Heart (tissue), 3 donors: Measurements from ENCODE around the gene TAF1A.

GRCh38 chr1:220803958-220804360, 17.2 kb downstream of the MTARC1 start:
- RAMPAGE, long total RNA, 2 experiments = no peak in any of the 2 experiments

DNA sequence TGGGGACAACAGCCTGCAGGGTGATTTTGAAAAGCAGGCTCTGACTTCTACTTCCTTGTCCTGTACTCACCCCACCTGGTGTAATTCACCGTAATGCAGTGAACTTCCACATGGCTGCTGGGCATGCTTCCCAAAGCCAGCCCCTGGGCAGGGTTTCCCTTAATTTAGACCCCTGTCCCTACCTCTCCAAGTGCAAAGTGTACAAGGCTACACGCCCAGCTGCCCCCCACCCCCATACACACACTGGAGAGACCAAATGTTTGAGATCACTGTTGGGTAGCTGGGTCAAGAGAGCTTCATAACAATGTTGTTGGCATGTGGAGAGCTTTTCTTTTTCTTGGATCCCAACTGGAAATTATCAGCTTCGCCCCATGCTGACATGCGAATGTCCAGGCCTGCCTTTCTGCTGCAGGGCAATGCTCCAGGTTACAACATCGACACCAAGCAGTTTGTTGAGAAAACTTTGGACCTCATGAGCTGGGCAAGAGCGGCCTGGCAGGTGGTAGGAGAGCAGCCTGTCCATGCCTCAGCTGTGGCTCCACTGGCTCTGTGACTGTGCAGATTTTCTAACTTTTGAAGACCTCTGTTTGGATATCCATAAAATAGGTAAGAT, 41.3 kb downstream of the MTARC1 start:
- RAMPAGE, long total RNA, 2 experiments = no peak in any of the 2 experiments

DNA sequence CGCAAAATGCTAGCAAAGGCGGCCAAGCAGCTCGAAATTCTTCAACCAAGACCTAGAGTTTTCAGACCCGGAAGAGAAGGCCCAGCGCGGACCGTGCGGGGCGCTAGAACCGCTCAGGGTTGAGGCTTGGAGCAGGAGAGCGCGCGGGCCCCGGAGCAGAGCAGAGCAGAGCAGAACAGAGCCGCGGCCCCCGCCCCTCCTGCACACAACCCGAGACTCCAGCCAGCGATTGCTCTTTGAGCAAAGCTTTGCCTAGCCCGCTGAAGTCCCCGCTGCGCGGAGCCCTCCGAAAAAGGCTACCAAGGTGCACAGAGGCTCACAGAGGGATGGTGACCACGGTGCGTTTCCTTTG, 8.2 kb downstream of the HLX start:
- RAMPAGE, long total RNA, 2 experiments = no peak in any of the 2 experiments

DNA sequence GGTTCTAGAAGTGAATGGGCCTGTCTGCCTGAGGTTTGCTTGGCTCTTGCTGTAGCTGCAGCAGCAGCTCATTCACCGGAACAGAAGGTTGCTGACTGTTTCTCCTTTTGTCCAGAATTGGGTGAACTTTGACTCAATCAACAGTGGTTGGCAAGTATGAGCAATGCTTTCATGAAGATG, 82.7 kb downstream of the HLX start:
- RAMPAGE, long total RNA, 2 experiments = no peak in any of the 2 experiments

DNA sequence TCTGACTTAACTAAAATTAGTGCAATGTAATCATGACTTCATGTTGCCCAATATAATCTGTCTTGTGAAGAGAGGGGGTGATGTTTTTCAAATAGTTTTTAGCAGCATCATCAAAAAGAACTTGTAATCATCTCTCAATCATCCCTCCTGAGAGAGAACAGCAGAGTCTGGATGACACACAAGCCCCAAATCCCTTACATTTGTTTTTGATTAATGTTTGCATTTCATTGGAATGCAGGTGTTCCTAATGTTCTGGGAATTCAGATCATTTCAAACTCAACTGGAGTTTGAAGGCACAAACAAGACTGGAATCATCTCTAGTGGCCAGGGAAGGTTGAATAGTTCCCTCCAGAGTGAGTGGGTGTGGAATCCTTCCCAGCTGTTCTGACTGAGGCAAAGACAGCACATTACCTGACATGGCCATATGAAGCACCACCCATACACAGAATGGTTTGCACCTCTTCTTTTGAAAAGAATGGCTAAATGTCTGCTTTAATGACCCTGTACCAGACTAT, 83.0 kb downstream of the HLX start:
- RAMPAGE, long total RNA, 2 experiments = no peak in any of the 2 experiments

- RAMPAGE, long total RNA, 2 experiments = no peak in any of the 2 experiments
Observed at GRCh38 chr1:221316354-221316780, 425.5 kb downstream of the DUSP10 start.

- RAMPAGE, long total RNA, 2 experiments = no peak in any of the 2 experiments
Observed at GRCh38 chr1:221458487-221458851, 283.4 kb downstream of the DUSP10 start.

- RAMPAGE, long total RNA, 2 experiments = no peak in any of the 2 experiments
Observed at GRCh38 chr1:221826703-221827222, 84.9 kb upstream of the DUSP10 start.

DNA sequence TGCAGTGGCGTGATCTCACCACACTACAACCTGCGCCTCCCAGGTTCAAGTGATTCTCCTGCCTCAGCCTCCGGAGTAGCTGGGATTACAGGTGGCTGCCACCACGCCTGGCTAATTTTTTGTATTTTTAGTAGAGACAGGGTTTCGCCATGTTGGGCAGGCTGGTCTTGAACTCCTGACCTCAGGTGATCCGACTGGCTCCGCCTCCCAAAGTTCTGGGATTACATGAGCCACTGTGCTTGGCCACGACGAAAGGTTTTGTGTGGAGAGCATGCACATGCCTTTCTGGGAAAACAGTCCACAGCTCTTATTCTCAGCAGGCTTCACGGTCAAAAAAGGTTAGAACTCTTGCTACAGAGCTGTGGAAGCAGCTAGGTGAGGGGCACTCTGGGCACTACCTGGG, 31.0 kb downstream of the HHIPL2 start:
- RAMPAGE, long total RNA, 2 experiments = no peak in any of the 2 experiments

DNA sequence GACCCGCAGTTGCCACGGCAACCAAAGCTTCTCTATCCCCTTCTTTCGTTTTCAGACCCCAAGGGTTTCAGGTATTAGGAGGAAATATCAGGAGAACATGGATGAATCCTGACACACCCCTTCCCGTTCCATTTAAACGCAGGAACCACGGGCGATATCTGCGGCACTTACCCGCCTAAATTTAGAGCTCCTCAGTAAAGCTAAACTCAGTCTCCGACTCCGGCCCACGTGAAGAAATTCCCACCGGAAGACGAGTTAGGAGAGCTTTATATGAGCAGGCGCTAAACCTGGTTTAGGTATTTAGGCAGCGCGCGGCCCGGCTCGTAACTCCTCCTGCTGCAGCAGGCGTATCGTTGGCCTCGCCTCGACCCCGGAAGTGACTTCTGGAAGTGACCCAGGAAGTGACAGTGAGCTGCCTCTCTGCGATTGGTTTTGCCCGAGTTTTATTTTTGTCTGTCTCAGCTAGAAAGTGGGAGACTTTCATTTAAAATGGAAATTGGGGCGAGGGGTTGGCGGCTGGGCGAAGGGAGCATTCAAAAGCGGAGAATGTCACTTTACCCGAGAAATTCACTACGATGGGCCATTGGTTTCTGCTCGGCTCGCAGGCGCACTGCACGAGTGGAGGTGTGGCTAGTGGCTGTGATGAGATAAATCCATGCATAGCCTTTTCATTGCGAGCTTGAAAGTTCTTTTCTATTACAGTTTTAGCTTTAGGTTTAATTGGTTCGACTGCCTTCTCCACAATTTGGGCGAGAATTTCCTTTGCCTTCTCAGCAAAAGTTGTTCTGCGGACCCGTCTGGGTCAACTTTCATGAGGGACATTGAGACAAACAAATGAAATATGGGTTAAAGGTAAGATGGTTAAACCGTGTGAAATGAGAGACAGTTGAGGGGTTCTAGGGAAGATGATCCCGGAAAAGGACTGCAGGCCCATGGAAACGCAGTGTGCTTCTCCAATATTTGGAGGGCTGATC, at the start of gene TAF1A:
TAF1A (minus strand) TSS at position 378 of the 974 bp plus-strand sequence.
- RAMPAGE, long total RNA, 2 experiments = start-site peak on the plus strand in 1 of 2 experiments, centred at position 430 of the sequence, 12 reads per replicate; start-site peak on the minus strand in 1 of 2 experiments, centred at position 348 of the sequence, 53 reads per replicate

DNA sequence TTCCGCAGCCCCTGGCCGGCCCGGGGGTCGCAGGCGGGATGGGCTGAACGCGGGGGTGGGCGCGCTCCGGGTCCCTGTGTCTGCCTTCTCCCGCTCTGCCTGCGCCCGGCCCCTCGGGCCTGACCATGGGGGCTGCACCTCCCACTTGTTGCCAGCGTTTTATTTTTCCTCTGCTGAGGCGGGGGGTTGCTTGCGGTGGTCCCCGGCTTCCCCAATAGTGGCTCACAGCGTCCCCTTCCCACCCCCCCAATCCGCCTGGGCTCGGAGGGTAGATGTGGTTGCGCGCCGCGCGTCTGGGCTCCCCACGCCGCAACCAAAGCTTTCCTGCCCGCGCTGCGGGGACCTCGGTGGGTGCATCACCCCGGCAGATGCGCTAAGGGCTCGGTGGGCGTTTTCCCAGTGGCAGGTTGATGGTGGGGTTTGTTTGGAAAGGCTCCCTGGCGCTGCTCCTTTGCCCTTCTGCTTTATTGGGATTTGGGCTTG, 495 bp downstream of the MIA3 start:
- RAMPAGE, long total RNA, 2 experiments = no peak in any of the 2 experiments

GRCh38 chr1:223001407-223002033, 141.5 kb downstream of the TLR5 start:
- RAMPAGE, long total RNA, 2 experiments = no peak in any of the 2 experiments

- RAMPAGE, long total RNA, 2 experiments = no peak in any of the 2 experiments
Observed at GRCh38 chr1:223622172-223623125, 43.1 kb downstream of the CAPN8 start.

- RAMPAGE, long total RNA, 2 experiments = no peak in any of the 2 experiments
Observed at GRCh38 chr1:223639360-223639565, 26.2 kb downstream of the CAPN8 start.

GRCh38 chr1:223733791-223734208, 21.5 kb downstream of the CAPN2 start:
- RAMPAGE, long total RNA, 2 experiments = no peak in any of the 2 experiments

DNA sequence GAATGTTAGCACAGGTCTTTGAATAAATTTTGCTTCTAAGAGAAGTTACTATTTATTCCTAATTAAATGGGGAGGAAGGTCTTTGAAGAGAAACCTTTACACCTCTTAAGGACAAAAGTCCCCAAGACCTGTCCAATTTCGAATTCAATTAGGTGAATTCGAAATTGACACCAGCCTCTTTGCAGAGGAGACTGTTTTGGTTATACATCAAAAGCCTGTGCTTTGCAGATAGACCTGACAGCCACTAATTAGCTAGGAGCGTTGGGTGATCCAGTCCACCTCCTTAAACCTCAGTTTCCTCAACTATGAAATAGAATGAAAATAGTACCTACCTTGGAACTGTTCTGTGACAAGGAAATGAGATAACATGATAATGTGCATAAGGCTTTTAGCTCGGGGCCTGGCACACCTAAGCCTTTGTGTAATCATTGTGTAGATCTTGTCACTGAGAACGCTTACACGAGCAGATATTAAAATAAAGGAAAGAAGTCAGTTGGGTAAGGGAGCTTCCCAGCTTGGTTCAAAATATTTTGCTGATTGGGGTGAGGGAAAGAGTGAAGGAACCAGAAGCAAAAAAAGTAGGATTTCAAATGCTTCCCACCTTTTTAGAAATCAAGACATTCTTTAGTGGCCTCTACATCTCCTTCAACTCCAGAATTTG, 28.5 kb downstream of the CAPN2 start:
- RAMPAGE, long total RNA, 2 experiments = no peak in any of the 2 experiments

GRCh38 chr1:223771449-223772782, 59.6 kb downstream of the CAPN2 start:
- RAMPAGE, long total RNA, 2 experiments = no peak in any of the 2 experiments

- RAMPAGE, long total RNA, 2 experiments = no peak in any of the 2 experiments
Observed at GRCh38 chr1:223774690-223775198, 62.4 kb downstream of the CAPN2 start.

GRCh38 chr1:223801752-223802472, 43.8 kb downstream of the TP53BP2 start:
- RAMPAGE, long total RNA, 2 experiments = no peak in any of the 2 experiments

- RAMPAGE, long total RNA, 2 experiments = no peak in any of the 2 experiments
Observed at GRCh38 chr1:223832458-223832922, 13.3 kb downstream of the TP53BP2 start.